Measurements from ENCODE around the genes DGAT2 and UVRAG.

DNA sequence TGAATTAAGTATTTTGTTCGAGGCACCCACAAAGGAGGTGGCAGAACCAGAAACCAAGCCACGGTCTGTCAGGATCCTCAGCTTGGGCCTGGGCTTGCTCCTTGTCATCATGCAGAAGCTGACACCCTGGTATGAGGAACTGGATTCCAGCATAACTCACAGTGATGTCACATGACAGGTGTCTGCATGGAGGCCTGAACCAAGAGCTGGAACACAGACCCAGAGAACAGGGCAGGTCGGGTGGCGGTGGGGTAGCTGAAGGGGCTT lies 18.7 kb upstream of the RPS3 start:
- PRO-cap: no peak
- RAMPAGE, long total RNA, 3 experiments: no peak in any of the 3 experiments

GRCh38 chr11:75503707-75504065 lies 22.1 kb downstream of the GDPD5 start:
- PRO-cap: no peak
- RAMPAGE, long total RNA, 3 experiments: no peak in any of the 3 experiments

GRCh38 chr11:75537090-75537727 lies 11.5 kb upstream of the GDPD5 start:
- PRO-cap: no peak
- RAMPAGE, long total RNA, 3 experiments: no peak in any of the 3 experiments

GRCh38 chr11:75768012-75769101 lies at the start of gene DGAT2:
Gene DGAT2 (plus strand): TSS chr11:75768778.
- PRO-cap: unidirectional peak, plus-strand start at chr11:75768749
- RAMPAGE, long total RNA, 3 experiments: no peak in any of the 3 experiments

DNA sequence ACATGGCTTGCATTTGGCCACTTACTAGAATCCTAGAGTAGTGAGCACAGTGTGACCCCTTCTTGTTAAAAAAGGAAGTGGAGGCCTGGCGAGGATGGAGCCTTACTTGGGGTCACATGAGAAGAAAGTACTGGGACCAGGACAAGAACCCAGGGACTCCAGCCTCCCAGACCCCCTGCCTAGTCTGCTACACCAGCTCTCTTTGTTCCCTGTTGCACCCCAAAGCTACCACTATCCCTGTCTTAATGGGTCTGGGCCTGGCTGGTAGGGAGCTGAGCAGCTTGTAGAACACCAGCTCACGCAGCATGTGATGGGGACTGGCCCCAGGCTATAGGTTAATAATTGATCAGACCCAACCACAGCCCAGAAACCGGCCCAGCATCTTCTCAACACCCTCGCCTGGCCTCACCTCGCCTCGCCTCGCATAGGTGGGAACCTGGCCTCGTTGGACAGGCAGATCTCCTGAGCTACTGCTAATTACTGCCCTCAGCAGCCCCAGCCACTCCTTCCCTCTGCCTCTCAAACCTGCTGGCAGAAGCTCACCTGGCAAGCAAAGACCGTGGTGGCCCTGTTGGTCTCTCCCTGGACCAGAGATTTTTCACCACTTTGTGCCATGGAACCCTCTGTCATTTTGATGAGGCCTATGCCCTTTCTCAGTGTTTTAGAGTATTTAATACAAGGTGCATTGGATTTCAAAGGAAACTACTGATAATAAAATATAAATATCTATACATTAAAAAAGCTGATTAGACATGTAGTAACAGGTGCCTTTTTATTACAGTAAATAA lies 17.8 kb downstream of the DGAT2 start:
- PRO-cap: no peak
- RAMPAGE, long total RNA, 3 experiments: no peak in any of the 3 experiments

GRCh38 chr11:75814426-75815314 lies at the start of gene UVRAG:
Gene UVRAG (plus strand): TSS chr11:75815210.
- PRO-cap: bidirectional peak, plus-strand start at chr11:75814863, minus-strand start at chr11:75814758; bidirectional peak, plus-strand start at chr11:75815218, minus-strand start at chr11:75815048
- RAMPAGE, long total RNA, 3 experiments: start-site peak on the minus strand in 1 of 3 experiments, at chr11:75814651-75814687 at its widest, 7 reads per replicate

DNA sequence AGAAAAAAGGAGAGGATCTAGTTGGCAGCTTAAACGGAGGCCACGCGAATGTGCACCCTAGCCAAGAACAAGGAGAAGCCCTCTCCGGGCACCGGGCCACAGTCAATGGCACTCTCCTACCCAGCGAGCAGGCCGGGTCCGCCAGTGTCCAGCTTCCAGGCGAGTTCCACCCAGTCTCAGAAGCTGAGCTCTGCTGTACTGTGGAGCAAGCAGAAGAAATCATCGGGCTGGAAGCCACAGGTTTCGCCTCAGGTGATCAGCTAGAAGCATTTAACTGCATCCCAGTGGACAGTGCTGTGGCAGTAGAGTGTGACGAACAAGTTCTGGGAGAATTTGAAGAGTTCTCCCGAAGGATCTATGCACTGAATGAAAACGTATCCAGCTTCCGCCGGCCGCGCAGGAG lies 65.3 kb downstream of the WNT11 start:
- PRO-cap: no peak
- RAMPAGE, long total RNA, 3 experiments: start-site peak on the plus strand in 1 of 3 experiments, centred at position 249 of the sequence, 20 reads per replicate

GRCh38 chr11:76501066-76502302 lies 56.7 kb downstream of the EMSY start:
- PRO-cap: no peak
- RAMPAGE, long total RNA, 3 experiments: no peak in any of the 3 experiments

DNA sequence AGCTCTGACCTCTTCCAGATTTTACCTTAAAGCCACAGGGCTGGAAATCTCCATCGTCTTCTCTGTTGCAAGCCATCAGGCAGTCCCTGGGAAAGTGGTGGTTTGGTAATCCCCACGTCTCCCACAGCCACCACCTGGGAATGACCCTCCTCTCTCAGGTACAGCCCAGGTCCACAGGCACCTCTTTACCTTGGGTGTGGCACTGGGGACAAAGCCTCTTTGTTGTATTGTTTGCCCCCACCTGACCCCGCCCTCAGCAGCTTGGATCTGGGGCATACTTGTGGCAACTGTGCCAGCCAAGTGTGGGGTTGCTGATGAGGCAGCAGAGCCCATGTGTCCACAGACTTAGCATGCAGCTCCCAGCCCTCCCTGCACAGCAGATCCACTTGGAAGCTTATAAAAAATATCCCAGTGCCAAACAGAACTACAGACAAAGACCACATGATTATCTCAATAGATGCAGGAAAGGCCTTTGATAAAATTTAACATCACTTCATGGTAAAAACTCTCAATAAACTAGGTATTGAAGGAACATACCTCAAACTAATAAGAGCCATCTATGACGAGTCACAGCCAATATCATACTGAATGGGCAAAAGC lies 77.5 kb downstream of the LRRC32 start:
- PRO-cap: no peak
- RAMPAGE, long total RNA, 3 experiments: no peak in any of the 3 experiments

DNA sequence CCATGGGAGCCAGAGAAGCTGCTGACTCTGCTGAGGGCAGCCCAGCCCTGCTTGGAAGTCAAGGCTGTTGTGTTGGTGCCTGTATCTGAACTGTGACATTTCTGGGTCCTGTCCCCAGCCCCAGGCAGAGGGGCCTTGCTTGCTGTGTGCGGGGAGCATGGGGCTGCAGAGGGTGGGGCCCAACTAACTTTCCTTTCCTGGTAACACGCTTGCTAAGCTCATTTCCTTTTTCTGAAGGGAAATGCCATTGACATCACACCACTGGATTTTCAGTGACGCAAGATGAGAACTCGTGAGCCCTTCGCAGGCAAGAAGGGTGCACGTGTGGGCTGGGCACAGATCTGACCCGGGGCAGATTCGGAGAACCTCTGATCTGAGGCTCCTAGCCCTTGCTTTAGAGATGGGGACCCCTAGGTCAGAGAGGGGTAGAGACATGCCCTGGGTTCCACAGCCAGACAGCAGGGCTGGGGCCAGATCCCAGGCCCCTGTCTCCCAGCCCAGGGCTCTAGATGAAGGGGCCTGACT lies 41.0 kb downstream of the LRRC32 start:
- PRO-cap: bidirectional peak, plus-strand start at position 338 of the sequence, minus-strand start at position 159 of the sequence
- RAMPAGE, long total RNA, 3 experiments: no peak in any of the 3 experiments

GRCh38 chr11:76637406-76637994 lies 33.0 kb downstream of the LRRC32 start:
- PRO-cap: no peak
- RAMPAGE, long total RNA, 3 experiments: no peak in any of the 3 experiments

- PRO-cap: bidirectional peak, plus-strand start at chr11:76666630, minus-strand start at chr11:76666587
- RAMPAGE, long total RNA, 3 experiments: no peak in any of the 3 experiments
These were observed 4.1 kb downstream of the LRRC32 start for GRCh38 chr11:76666309-76667008.

GRCh38 chr11:76678147-76678785 lies 7.7 kb upstream of the LRRC32 start:
- PRO-cap: no peak
- RAMPAGE, long total RNA, 3 experiments: no peak in any of the 3 experiments

GRCh38 chr11:76788231-76789248 lies 5.4 kb downstream of the TSKU start:
- PRO-cap: bidirectional peak, plus-strand start at chr11:76788592, minus-strand start at chr11:76788437
- RAMPAGE, long total RNA, 3 experiments: no peak in any of the 3 experiments

- PRO-cap: no peak
- RAMPAGE, long total RNA, 3 experiments: no peak in any of the 3 experiments
These were observed 21.3 kb upstream of the ACER3 start for GRCh38 chr11:76839333-76839820.

GRCh38 chr11:76919825-76920756 lies 59.4 kb downstream of the ACER3 start:
- PRO-cap: no peak
- RAMPAGE, long total RNA, 3 experiments: no peak in any of the 3 experiments

- PRO-cap: no peak
- RAMPAGE, long total RNA, 3 experiments: no peak in any of the 3 experiments
These were observed 14.0 kb upstream of the B3GNT6 start for GRCh38 chr11:77020025-77020761.

DNA sequence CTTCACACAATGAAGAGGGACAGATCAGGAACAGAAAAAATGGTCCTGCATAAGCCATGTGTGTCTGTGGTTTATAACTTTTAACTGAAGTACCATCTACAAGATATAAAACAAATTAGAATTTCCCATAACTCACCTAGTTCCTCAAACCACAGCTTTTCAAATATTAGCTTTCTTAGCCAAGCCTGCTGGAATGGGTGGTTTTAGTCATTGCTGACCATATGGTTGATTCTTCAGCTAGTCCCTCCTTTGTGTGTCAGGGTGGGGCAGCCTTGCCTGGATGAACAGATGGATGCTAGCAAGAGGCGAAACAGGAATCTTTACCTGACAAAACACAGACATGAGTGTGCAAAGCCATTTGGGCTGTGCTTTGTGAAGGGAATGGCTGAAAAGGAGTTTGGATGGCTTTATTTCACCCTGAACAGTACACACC lies 6.9 kb upstream of the B3GNT6 start:
- PRO-cap: no peak
- RAMPAGE, long total RNA, 3 experiments: no peak in any of the 3 experiments

DNA sequence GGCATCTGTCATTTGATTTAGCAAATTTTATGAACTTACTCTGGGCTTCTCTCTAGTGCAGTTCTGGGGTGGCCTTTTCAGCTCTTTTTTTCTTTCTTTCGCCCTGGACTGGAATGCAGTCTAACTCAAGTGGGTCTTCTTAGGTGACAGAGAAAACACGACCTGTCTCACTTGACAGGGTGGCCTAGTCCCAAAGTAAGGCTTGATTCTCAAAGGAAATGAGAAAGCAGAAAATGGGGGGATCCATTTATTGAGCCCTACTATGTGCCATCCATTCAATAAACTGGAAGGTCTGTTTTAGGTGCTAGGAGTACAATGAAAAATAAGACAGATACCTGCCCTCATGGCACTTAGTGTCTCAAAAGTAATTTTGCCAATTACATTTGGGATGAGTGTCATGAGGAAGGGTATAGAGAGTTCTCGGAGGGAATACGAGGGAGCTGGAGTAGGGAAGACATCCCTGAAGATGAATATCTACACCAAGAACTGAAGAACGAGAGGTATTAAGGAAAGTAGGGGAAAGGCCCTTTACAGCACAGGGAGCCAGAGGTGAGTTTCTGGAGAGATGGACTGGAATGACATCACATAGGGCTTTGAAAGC lies 6.4 kb upstream of the B3GNT6 start:
- PRO-cap: no peak
- RAMPAGE, long total RNA, 3 experiments: no peak in any of the 3 experiments

GRCh38 chr11:77071940-77072751 lies 5.4 kb downstream of the CAPN5 start:
- PRO-cap: no peak
- RAMPAGE, long total RNA, 3 experiments: no peak in any of the 3 experiments

Measured in subcutaneous adipose tissue (tissue), 3 donors.